Camera-type eye (tissue), 1 donor: ENCODE results near the genes SOHLH2, RFXAP, POSTN, STOML3 and PROSER1.

GRCh38 chr13:36060905-36061583, 70.1 kb downstream of the DCLK1 start:
- RAMPAGE, long total RNA = no peak

GRCh38 chr13:36214263-36214896, at the start of gene SOHLH2:
Gene SOHLH2 (minus strand): TSS chr13:36214556.
- RAMPAGE, long total RNA = no peak

DNA sequence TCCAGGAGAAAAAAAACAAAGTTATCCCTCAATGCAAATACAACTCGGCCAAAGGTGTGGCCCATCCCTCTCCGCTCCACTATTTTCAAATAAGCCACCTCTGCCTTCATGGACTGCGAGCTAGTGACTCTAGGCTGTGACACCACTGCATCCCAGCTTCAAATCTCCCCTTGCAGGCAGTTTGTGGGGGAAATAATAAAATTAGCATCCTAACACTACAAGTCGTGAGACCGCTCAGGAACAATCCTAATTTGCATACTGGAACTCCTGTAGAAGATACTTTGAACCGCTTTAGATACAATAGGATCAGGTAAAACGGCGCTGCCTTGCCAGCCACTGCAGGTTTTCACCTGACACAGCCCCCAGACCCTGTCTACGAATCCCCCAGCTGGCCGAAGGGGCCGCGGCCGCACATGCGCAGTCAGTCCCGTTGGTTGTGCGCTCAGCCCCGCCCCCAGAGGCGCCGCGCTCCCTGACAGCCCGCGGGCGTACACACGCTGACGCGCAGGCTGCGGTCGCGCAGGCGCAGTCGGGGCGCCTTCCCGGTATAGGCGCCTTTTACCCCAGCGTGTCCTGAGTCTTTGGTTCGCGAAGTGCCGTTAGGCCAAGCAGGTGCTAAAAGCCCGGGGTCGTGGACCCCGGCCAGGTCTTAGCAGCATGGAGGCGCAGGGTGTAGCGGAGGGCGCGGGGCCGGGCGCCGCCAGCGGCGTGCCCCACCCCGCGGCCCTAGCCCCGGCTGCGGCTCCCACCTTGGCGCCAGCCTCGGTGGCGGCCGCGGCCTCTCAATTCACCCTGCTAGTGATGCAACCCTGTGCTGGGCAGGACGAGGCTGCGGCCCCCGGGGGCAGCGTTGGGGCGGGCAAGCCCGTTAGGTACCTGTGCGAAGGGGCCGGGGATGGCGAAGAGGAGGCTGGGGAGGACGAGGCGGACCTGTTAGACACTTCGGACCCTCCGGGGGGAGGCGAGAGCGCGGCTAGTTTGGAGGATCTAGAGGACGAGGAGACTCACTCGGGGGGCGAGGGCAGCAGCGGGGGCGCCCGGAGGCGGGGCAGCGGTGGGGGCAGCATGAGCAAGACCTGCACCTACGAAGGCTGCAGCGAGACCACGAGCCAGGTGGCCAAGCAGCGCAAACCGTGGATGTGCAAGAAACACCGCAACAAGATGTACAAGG, at the start of gene RFXAP:
Gene RFXAP (plus strand): TSS at position 522 of the 1,171 bp plus-strand sequence.
- RAMPAGE, long total RNA = no peak

GRCh38 chr13:36998173-36999057, 725 bp downstream of the ALG5 start:
- RAMPAGE, long total RNA = no peak

- RAMPAGE, long total RNA = no peak
These were observed 14.5 kb downstream of the CSNK1A1L start for GRCh38 chr13:37090917-37091448.

GRCh38 chr13:37598543-37599004, at the start of gene POSTN:
Gene POSTN (minus strand): TSS chr13:37598768.
- RAMPAGE, long total RNA = start-site peak on the minus strand at chr13:37598742-37598756, 51 reads

DNA sequence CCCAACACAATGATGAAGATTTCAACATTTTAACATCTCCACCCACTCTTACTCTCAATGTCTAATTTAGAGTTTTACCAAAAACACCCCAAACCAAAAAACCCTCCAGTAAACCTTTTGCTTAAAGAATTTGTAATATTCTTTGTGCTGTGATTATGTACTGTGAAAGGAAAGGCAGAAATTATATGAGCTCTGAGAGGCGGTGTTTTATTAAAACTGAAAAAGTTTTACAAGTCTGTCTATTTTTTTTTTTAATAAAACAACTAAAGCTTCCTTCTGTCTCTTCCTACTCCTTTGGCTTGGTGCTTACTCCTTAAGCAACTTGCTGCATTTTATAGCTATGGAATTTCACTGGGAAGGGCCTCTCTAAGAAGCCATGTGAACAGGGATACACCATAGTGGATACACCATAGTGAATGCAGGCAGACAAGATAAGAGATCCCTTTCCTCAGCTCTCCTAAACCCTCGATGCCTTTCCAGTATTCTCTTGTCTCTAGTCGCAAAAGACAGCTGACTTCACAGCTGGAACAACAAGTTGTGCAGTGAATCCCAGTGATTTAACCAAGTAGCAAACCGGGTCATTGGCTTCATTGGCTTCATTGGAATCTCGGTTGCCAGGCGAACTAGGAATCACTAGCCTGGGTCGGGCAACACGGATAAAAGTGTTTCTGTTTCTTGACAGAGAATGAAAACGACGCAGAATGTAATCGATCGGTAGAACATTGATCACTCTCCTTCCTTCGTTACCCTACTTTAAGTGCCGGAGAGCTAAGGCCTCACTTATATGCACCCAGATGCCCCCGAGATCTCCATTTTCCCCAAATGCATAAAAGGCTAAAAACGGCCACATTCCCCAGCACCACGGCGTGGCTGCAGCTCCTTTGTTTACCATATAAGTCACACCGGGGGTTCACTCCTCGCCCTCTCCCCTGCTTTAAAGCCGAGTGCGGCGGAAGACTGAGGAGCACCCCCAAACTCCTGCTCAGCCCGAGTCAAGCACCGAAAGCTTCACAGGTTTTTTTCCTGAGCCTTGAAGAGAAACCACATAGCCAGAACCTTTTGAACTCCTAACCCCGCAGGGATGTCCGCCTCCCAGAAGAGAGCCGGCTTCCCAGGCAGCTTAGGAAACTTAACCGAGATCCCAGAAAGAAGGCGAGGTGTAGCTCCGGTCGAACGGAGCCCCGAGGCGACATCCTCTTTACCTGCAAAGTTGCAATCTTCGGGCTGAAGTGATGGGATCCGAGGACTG, 755 bp downstream of the TRPC4 start:
- RAMPAGE, long total RNA = no peak

DNA sequence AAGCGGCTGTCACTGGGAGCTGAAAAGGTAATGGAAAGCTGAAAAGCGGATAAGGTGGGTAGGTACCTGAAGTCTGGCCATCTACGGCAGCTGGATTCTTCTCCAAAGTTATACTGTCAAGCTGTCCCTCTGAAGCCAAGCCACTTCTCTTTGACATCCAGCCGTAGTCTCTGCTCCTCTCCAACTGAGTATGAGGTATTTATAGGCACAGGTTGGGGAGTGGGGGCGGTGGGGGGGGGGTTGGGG, 65.2 kb upstream of the TRPC4 start:
- RAMPAGE, long total RNA = no peak

- RAMPAGE, long total RNA = no peak
These were observed at the start of gene STOML3 for GRCh38 chr13:38990532-38991138. Gene STOML3 (minus strand): TSS chr13:38990831.

DNA sequence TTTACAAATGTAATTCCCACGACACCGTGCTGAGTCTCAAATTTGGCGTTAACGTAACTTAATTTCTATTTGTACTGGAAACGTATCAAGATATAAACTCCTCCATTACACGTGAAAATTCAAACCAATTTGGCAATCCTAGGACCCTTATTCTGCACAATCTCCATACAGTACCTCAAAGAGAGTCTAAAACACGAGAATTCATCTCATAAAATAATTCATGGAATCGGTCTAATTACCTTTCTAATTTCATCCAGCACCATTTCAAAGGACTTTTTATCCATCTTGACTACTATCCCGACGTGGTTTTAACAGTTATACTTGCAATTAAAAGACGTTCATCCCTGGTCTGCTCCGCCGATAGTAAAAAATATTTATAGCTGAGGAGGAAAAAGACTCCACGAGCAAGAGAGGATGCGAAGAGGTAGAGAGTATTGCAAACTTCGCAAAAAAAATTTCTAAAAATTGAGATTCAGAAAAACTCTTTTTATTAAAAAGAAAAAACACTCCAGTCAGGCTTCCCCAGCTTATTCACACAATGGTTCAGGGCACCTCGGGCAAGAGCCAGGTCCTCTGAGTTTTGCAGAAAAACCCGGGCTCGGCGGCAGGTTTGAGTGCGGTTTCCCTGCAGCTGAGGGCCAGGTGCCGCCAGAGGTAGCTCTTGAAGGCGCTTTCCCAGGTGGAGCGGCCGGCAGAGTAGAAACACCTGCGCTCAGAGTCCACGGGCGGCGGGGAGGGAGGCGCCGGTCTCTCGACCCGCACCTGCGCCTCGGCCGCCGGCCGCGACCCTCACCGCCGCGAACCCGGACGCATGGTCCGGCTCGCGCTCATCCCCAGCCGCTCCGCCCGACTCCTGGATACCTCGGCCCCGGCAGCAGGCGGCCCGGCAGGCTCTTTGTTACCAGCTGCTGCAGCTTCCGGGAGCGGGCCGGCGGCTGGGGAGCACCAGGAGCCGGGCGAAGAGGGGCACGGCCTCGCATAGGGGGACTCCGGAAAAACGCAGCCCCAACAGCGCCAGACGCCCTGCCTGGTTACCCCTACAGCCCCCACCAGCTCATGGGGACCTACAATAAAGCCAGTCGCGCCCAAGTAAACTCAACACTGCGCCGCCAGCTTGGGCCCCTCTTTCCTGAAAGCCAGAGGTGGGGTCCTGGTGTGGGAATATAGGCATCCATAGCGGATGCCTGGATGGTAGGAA, at the start of gene PROSER1:
Gene PROSER1 (minus strand): TSS at position 1,131 of the 1,198 bp plus-strand sequence.
- RAMPAGE, long total RNA = no peak

GRCh38 chr13:39601956-39603039, 695 bp downstream of the LHFPL6 start:
- RAMPAGE, long total RNA = no peak

DNA sequence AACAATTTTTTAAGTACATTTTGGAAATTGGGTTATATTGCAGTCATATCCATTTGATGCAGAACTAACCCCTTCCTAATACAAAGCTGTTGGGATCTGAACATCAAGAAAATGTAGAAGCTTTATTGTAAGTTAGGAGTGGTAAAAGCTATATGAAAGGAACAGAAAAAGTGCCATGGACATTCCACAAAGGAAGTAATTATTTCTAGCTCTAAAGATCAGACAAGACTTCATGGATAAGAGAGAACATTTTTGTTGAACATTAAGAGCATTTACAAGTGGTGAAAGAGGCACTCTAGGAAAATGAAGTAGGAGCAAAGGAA, 93.9 kb downstream of the COG6 start:
- RAMPAGE, long total RNA = no peak

GRCh38 chr13:39892665-39893285, 237.3 kb downstream of the COG6 start:
- RAMPAGE, long total RNA = no peak

DNA sequence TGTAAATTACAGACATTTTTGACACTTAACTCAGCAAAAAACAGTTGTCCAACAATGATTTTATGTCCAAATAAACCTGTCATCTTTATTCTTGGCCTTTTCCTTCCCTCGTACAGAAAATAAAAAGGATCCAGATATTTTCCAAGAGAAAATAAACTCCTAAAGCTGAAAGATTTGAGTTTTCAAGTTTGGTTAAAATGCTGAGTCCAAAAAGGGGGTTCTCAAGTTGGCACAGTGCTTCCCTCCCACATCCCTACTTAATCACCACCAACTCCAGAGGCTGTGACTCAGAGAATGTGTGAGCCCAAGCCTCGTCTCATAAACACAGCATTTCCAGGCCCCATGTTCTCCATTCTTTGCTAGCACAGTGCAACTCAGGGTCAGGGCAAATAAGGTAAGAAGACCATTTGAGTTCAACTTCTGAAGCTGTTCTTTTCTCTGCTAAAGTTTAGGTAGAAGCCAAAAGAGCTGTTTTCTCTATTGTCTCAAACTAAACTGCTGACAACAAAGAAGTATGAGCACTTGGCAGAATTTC, 494.0 kb downstream of the COG6 start:
- RAMPAGE, long total RNA = no peak

DNA sequence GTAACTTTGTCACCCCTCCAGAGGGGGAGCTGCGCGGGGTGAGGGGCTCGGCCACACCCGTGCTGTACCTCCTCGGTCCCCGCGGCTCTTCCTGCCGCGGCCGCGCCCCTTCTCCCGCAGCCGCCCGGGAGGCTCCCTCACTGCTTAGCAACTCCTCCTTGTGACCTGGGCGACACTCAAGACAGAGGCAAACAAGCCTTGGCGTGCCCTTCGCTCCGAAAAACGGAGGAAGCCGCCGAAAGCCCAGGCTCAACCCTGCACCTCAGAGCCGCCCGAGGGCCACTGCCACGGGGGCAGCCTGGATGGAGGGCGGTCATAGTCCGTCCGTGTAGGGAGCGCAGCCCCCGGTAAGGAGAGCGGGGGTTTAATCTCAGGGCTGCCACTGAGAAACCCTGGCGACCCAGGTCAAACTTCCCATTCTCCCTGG, 494.2 kb downstream of the FOXO1 start:
- RAMPAGE, long total RNA = no peak

GRCh38 chr13:40269052-40269708, 397.3 kb downstream of the FOXO1 start:
- RAMPAGE, long total RNA = no peak

GRCh38 chr13:40345820-40346325, 320.6 kb downstream of the FOXO1 start:
- RAMPAGE, long total RNA = no peak

- RAMPAGE, long total RNA = no peak
These were observed 290.6 kb downstream of the FOXO1 start for GRCh38 chr13:40375702-40376470.

GRCh38 chr13:40376471-40377499, 289.7 kb downstream of the FOXO1 start:
- RAMPAGE, long total RNA = no peak

DNA sequence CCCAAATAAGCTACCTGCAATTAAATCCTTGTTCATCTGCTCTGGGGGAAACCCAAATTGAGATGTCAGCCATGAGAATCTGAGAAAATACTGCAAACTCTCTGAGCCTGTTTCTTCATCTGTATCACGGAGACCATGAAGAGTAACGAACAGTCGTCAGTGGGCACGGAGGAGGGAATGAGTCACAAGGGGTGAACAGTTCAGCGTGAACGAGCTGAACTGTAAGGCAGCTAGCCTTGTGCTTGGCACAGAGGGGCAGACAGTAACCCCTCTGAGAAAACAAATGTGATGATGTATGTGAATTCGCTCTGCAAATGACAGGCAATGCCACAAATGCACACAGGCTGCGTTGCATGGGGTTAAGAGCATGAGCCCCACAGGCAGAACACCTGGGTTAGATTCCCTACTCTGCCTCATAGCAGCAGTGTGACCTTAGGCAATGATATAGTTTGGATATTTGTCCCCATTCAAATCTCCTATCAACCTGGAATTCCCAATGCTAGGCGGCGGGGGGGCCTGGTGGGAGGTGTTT, 288.6 kb downstream of the FOXO1 start:
- RAMPAGE, long total RNA = no peak